ENCODE measurements around a stretch of chr14.

- PRO-cap = no peak
- RRBS = no CpG with 5 or more reads among the region's 5 CpGs
Observed at GRCh38 chr14:100266180-100266710, 27.3 kb downstream of the YY1 start.

GRCh38 chr14:100286122-100286433 lies 20.2 kb downstream of the SLC25A29 start:
- PRO-cap = no peak
- RRBS = no CpG with 5 or more reads among the region's 3 CpGs

GRCh38 chr14:100392170-100392502 lies 15.9 kb downstream of the WDR25 start:
- PRO-cap = no peak
- RRBS = no CpG with 5 or more reads among the region's 4 CpGs

DNA sequence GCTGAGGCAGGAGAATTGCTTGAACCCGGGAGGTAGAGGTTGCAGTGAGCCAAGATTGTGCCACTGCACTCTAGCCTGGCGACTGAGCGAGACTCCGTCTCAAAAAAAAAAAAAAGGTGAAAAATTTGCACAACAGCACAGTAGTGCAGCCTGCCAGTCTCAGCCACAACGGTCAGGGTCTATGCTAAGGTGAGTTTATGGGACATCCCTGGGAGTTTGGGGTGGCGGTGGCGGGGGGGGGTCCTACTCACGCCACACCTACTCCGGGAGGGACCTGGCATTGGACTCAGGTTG lies 42.2 kb downstream of the WDR25 start:
- PRO-cap = no peak
- RRBS = no CpG with 5 or more reads among the region's 9 CpGs

GRCh38 chr14:100425025-100425557 lies 48.8 kb downstream of the WDR25 start:
- PRO-cap = no peak
- RRBS = no CpG with 5 or more reads among the region's 4 CpGs

DNA sequence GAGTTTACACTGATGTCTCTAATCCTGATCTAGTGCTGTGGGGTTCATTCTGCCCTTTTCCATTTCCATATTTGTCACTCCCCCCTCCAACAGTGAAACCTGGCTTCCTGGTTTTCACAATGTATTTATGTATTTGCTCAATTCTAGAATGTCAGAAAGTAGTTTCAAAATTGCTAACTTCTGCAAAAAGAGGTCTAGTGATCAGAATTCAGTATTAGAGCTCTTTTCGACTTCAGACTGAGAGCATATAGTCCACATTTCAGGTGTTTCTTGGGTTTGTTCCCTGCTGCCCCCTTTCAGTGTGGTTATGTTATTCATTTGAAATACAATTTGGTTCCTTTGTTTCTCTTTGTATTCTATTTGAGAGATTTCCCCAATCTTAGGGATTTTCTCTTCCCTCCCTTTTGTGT lies 58.0 kb downstream of the WDR25 start:
- PRO-cap = no peak
- RRBS = no CpG with 5 or more reads among the region's 1 CpG

DNA sequence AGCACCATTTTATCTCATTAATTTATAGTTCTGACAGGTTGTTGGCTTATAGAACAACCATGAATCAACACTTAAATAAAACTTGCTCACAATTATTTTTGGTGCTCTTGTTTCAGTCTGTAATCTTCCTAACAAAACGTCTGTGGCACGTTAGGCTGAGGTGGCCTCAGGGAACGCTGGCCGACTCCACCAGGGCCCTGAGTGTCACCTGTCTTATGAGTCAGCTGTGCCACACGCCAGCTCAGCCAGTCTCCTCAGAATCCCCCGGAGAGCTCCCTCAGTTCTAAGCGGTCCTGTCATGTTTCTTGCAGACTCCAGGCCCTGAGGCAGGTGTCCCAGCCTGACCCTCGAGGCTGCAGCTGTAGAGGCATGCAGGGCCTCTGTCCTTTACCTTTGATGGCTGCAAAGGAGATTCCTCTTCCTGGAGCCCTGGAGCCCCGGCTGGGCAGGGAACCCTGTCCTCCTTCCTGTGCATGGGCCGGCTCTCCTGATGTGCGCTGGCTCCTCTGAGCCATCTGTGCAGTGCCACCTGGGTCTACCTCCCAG lies 95.6 kb downstream of the WDR25 start:
- PRO-cap = no peak
- RRBS = no CpG with 5 or more reads among the region's 11 CpGs

DNA sequence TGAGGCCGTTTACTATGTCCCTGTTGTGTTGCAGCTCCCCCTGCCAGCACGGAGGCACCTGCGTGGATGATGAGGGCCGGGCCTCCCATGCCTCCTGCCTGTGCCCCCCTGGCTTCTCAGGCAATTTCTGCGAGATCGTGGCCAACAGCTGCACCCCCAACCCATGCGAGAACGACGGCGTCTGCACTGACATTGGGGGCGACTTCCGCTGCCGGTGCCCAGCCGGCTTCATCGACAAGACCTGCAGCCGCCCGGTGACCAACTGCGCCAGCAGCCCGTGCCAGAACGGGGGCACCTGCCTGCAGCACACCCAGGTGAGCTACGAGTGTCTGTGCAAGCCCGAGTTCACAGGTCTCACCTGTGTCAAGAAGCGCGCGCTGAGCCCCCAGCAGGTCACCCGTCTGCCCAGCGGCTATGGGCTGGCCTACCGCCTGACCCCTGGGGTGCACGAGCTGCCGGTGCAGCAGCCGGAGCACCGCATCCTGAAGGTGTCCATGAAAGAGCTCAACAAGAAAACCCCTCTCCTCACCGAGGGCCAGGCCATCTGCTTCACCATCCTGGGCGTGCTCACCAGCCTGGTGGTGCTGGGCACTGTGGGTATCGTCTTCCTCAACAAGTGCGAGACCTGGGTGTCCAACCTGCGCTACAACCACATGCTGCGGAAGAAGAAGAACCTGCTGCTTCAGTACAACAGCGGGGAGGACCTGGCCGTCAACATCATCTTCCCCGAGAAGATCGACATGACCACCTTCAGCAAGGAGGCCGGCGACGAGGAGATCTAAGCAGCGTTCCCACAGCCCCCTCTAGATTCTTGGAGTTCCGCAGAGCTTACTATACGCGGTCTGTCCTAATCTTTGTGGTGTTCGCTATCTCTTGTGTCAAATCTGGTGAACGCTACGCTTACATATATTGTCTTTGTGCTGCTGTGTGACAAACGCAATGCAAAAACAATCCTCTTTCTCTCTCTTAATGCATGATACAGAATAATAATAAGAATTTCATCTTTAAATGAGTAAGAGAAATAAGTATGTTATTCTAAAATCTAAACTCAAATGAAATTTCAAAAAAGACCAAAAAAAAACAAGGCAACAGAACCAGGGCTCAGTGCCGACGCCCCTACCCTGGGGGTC lies 7.8 kb downstream of the DLK1 start:
- PRO-cap = no peak
- RRBS = no CpG with 5 or more reads among the region's 55 CpGs

DNA sequence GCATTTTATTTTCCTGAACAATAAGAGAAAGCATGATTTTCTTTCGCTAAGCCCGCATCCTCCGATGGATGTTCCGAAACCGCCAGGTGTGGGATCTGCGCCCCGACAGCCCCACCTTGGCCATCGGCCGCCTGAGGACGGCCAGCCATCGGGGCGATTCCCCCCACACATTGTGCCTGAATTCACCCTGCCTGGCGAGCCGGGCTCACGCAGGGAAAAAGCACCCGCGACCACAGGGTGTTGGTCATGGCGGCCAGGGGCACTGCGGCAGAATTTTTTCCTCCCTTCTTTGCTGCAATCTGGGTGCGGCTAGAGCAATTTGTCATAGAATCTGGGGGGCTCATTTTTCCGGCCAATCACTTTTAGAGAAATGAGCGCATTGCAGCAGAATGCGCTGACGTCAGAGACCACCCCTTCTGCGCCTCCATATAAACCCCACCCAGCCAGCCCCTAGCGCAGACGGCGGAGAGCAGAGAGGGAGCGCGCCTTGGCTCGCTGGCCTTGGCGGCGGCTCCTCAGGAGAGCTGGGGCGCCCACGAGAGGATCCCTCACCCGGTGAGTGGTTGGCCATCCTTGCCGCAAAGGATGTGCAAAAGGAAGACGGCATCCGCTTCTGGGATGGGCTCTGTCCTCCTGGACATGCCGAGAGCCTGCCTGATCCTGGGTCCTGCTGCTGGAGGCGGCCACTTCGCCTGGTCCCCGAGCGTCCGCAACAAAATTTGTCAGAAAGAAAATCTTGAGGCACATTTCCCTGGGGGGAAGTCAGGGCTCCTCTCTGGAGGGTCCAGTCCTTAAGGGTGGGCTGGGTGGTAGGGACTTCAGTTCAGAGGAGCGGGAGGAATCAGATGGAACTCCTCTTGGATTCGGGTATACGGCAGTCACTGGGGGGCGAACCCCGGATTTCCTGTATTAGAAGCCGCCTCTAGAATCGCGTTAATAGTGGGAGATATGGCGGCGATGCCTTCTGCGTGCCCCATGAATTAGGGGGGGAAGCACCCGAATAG lies 77.6 kb downstream of the RTL1 start:
- PRO-cap = no peak
- RRBS = 79% methylated on average over 4 of the region's 57 CpGs

DNA sequence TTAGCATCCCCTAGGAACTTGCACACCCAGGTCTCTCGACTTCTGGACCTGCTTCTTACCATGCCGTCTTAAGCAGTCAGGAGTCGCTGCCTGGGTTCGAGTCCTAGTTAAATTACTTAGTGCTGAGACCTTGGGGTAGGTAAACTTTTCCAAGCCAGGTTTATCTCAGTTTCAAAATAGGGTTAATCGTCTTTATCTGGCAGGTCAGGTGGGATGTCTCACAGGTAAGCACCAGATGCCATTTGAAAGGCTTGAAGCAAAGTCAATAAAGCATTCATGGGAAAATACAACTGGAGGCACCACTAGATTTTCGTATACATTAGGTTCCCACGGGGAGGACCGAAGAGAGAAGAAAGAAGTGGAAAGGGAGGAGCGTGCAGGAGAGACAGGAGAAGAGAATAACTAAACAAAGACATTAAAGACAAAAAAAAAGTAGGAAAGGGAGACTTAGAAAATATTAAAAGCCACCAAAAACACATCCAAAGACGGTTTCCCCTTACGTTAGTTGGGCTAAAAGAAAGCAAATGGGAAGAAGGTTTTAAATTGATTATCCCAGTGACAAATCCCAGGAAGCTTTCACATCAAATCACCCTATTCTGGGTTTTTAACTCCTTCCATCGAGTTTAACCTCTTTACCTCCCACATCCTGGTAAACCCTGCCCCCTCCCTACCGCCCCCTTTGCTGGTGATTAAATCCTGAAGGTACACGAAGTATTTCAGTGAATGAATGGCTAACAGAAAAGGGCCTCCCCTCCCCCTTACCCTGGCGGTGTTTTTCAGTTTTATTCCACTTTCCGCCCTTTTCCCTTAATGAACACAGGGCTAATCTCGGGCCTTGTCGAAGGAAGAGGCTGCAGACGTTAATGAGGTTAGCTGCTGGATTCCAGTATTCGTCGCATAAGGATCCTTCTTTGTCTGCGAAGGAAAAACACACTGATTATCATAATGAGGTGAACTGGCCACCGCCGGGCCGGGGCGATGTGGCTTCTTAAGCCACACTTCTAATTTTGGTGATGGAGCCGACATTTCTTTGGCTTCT lies 71.5 kb downstream of the RTL1 start:
- PRO-cap = no peak
- RRBS = no CpG with 5 or more reads among the region's 27 CpGs

GRCh38 chr14:100981064-100981760 lies 77.7 kb upstream of the RTL1 start:
- PRO-cap = no peak
- RRBS = no CpG with 5 or more reads among the region's 6 CpGs

DNA sequence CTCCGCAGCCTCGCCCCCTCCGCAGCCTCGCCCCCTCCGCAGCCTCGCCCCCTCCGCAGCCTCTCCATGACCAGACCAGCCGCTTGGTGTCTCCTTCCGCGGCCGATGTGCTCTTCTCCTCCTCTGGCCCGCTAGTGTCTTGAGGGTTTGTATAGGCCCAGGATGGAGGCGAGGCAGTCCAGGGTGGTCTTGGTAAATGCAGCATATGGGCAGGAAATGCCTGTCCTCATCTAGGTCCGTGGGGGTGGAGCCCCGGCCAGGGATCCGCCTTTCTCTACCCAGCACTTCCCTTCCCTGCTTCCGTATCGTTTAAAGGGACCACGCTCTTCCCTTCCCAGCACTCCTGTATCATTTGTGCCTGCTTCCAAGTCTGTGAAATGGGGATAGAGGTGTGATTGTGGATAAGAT lies 326.6 kb upstream of the RTL1 start:
- PRO-cap = no peak
- RRBS = no CpG with 5 or more reads among the region's 19 CpGs

- PRO-cap = no peak
- RRBS = no CpG with 5 or more reads among the region's 9 CpGs
Observed at GRCh38 chr14:101526956-101527508, 234.5 kb upstream of the PPP2R5C start.

- PRO-cap = no peak
- RRBS = no CpG with 5 or more reads among the region's 24 CpGs
Observed at GRCh38 chr14:101584547-101584887, 177.0 kb upstream of the PPP2R5C start.

DNA sequence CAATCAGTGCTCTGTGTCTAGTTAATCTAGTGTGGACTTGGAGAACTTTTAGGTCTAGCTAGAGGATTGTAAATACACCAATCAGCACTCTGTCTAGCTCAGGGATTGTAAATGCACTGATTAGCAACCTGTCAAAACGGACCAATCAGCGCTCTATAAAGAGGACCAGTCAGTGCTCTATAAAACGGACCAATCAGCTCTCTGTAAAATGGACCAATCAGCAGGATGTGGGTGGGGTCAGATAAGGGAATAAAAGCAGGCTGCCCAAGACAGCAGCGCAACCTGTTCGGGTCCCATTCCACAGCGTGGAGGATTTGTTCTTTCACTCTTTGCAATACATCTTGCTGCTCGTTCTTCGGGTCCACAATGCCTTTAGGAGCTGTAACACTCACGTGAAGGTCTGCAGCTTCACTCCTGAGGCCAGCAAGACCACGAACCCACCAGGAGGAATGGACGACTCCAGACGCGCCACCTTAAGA lies 71.7 kb upstream of the PPP2R5C start:
- PRO-cap = no peak
- RRBS = no CpG with 5 or more reads among the region's 13 CpGs

DNA sequence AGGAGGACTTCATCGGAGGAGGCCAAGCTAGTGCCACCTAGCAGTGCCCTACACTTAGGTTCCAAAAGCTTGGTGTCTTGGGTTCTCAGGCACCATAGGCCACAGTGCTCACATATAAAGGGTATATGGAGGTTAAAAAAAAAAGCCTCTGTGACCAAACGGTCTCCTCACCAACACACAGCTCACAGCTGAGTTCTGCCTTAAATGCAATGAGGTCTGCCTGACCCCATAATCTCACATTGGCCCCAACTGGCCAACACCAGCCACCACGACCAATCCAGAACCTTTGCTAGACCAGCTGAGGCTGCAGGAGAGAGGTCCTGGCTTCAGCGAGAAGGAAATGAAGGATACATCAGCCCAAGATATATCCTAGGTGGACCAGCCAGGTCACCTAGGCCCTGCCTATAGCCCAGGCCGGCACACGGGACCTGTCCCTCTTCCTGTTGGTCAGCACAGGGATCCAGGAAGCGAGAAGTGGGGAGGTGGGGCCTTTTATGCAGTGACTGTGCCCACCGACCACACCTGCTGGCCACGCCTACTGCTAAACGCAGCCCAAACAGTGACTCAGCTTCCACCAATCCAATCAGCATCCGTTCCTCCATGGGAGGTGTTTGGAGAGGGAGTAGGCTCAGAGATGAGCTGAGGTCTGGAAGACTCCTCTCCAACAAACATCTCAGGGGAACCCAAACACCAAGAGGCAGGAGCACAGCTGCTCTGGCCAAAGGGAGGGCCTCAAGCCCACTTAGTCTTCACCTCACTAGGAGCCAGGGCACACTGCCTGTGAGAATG lies 51.5 kb upstream of the PPP2R5C start:
- PRO-cap = no peak
- RRBS = no CpG with 5 or more reads among the region's 11 CpGs

DNA sequence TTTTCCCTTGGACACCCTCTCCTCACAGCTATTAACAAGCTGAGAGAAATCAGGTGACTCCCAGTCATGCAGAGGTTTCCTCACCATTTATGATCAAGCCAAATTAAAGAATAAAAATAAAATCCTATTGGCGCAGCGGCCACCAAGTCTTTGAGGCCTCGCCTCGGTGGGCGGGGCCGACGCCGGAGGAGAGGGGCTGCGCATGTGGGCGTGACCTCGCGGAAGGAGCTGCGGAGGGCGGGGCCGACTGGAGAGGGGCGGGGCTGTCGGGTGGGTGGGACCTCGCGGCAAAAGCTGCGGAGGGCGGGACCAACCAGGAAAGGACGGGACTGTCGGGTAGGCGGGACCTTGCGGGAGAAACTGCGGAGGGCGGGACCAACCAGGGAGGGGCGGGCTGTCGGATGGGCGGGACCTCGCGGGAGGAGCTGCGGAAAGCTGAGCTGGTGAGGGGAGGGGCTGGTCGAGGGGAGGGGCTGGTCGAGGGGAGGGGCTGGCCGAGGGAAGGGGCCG lies 1.2 kb upstream of the PPP2R5C start:
- PRO-cap = unidirectional peak, minus-strand start at position 181 of the sequence
- RRBS = no CpG with 5 or more reads among the region's 37 CpGs

GRCh38 chr14:101811787-101812648 lies 50.5 kb downstream of the PPP2R5C start:
- PRO-cap = no peak
- RRBS = 95% methylated on average over 4 of the region's 12 CpGs

DNA sequence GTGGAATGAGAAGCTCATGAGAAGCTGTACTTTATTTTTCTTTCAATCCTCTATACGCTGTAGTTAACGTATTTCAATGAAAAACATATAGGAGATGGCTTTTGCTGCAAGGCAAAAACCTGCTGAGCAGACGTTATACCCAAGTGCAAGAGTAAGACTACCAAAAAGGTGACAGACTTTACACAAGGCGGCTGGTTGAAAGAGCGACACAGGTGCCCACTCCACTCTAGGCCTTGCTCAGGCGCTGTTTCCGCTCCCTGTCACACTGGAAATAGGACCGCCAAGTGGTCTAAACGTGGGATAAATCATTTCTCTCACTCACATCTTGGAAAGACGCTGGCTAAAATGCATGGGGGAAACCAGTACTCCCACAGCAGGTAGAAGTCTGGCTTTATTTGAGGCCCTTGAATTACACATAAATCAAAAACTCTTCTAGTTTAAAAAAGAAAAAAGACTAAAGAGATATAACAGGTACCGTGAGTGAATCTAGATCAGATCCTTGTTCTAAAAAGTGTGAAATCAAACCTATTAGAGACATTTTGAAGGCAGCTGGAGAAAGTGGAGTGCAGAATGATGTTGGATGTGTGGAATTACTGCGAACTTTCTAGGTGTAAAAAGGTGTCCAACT lies 54.6 kb downstream of the PPP2R5C start:
- PRO-cap = no peak
- RRBS = no CpG with 5 or more reads among the region's 12 CpGs

GRCh38 chr14:101832207-101832925 lies 70.9 kb downstream of the PPP2R5C start:
- PRO-cap = no peak
- RRBS = no CpG with 5 or more reads among the region's 13 CpGs

Measured in Caco-2 (cell line).